Breast epithelium (tissue), 2 donors: ENCODE data around the gene ANKRD36.

GRCh38 chr2:96394254-96394961, 58.8 kb downstream of the NCAPH start:
- PRO-cap: no peak
- RAMPAGE, long total RNA, 2 experiments: no peak in any of the 2 experiments

DNA sequence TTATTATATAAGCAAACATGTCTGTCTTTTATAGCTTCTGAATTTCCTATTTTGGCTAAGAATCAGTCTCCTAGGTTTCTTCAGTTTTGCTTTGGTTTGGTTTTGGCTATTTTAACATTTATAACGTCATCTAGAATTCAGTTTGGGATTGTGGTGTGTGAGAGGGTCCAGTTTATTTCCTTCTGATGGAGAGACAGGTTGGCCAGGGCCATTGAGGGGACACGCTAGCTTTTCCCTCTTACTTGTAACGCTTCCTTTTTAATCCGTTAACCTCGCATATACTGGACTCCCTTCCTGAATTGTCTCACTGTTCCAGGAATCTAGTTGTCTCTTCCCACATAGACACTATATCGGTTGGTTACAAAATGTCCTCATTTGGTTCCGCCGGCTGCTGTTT, 35.2 kb downstream of the NEURL3 start:
- PRO-cap: no peak
- RAMPAGE, long total RNA, 2 experiments: no peak in any of the 2 experiments

DNA sequence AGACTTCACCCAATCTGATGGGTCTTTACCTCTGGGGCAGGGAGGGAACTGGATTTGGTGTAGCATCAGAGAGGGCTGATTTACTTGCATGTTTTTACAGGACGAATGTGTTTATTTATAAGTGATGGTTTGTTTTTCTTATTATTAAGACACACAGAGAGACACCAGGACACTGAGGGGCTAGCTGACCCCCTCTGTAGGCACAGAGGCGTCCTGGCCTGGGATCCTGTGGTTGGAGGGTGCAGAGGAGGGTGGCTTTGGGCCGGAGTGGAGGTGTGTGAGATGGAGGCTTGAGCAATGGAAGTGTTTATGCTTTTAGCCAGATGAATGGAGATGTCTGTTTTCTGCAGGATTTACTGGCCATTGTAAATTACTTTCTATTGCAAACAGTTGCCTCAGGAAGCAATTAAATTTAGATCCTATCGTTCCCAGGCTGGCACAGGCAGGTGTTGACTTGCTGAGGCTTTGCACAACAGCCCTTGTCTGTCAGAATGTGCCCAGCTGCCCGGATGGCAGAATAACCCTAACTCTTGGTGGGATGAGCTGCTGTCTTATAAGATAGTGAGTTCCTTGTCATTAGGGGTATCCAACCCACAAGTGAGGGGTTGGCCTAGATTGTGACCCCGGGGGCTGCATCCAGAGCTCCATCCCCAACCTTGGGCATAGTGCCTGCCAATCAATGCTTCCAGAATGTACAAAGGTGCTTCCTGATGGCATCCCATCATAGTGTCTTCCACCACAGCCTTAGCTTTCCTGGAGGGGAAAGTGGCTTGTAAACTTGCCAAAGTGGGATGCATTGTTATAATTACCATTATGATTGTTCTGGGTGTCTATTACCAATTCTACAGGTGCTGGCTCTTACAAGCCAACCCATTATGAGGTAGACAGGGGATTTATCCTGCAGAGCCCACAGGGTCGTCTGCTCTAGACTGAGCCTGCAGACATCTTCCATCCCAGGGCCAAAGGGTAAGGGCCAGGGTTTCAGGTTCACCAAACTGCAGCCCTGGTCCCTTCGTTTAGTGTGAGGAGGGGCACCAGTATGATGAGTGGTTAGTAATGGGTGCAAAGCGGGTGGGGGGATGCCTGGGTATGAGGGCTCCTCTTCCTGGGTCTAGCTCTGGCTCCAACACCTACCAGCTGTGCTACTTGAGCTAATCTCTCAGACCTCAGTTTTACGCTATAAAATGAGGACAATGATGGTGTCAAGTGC, 1.6 kb upstream of the ARID5A start:
- PRO-cap: no peak
- RAMPAGE, long total RNA, 2 experiments: no peak in any of the 2 experiments

DNA sequence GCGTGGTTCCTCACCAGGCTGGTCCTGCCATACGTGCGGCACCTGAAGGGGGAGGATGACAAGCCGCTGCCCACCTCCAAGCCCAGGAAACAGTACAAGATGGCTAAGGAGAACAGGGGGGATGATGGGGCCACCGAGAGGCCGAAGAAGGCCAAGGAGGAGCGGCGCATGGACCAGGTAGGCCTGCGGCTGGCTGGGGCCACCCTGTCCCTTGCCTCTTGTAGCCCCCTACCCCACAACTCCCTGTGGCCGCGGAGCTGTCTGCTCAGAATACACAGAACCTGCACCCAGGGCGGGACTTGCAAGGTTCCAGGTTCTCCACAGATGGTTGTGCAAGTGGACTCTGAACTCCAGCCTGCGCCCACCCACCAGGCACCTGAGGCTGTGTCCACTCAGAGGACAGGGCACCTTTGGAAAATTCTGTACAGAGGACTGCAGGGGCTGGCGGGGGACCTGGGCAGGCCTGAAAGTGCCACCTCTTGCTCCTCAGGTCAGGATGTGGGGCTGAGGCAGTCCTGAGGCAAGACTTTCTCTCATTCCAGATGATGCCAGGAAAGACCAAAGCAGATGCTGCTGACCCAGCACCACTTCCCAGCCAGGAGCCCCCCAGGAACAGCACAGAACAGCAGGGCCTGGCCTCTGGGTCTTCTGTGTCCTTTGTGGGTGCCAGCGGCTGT, 14.1 kb downstream of the ARID5A start:
- PRO-cap: no peak
- RAMPAGE, long total RNA, 2 experiments: no peak in any of the 2 experiments

DNA sequence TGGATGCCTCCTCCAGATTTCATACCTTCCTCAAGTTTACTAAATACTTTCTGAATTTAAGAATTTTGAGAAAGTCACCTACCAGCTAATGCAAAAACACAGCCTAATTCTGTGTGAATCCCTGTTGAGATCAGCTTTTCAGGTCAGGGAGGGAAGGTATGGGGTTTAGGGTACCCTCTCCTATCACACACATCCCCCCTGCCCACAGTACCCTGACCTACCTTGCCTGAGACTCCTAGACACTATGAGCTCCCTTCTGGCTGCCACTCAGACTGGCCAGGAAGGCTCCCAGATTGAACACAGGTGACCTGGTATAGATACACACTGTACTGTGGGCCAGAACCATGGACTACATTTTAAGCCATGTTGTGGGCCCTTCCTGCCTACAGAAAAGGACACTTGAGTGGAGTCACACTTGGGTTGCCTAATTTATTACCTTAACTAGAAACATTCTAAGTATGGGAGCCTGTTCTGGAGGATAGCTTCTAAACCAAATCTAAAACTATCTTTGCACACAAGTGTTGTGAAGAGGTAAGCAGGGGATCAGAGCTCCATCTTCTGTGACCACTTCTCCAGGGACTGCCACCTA, 44.2 kb downstream of the KANSL3 start:
- PRO-cap: no peak
- RAMPAGE, long total RNA, 2 experiments: no peak in any of the 2 experiments

DNA sequence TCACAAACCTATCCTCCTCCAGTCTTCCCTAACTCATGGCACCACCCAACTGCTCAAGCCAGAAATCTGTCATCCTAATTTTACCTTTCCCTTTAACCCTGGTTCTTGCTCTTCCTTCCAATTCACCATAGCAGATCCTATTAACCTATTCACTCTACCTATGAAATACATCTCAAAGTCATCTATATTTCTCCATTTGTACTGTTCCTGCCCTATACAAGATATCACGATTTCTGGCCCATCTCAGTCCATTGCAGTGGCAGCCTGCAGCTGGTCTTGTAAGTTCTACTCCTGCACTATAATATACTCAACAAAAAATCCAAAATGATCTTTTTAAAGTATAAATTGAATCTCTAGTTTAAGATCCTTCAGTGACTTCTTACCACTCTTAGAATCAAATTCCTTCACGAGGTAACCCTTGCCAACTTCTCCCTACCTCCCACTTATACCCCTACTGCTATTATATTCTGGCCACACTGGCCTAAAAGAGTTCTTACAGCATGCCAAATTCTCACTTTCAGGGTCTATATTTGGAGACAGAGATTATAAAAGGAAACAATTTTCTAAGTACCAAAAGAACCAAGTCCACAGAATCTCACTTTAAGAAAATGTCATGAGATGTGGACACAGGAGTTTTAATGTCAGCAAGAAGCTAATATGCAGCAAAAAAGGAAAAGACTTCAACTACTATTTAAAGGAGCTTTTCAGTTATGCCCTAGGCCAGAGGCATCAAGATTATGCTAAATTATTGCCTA, 3.1 kb downstream of the KANSL3 start:
- PRO-cap: no peak
- RAMPAGE, long total RNA, 2 experiments: no peak in any of the 2 experiments

DNA sequence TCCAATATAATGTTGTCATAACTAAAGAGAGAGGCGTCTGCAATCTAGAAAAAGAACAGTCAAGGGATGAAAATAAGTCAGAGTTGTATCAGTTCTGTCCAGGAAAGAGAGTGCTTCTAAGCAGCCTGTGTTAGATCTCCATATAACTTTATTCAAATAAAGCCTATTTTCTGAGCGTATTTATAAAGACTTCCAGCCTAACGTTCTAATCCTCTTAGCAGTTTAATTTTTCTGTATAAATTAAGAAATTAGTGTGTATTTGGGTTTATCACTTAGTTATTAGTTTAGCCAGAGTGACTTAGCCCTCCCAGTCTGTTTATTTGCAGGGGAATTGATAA, 7.4 kb upstream of the LMAN2L start:
- PRO-cap: no peak
- RAMPAGE, long total RNA, 2 experiments: no peak in any of the 2 experiments

GRCh38 chr2:96792655-96793222, 23.3 kb upstream of the CNNM3 start:
- PRO-cap: no peak
- RAMPAGE, long total RNA, 2 experiments: no peak in any of the 2 experiments

- PRO-cap: no peak
- RAMPAGE, long total RNA, 2 experiments: no peak in any of the 2 experiments
Measured at GRCh38 chr2:96828525-96829270, 12.6 kb downstream of the CNNM3 start.

GRCh38 chr2:96863251-96863738, 5.5 kb upstream of the ANKRD39 start:
- PRO-cap: no peak
- RAMPAGE, long total RNA, 2 experiments: no peak in any of the 2 experiments

GRCh38 chr2:96913247-96913823, 43.5 kb upstream of the SEMA4C start:
- PRO-cap: no peak
- RAMPAGE, long total RNA, 2 experiments: no peak in any of the 2 experiments

- PRO-cap: bidirectional peak, plus-strand start at chr2:97113607, minus-strand start at chr2:97113377
- RAMPAGE, long total RNA, 2 experiments: no peak in any of the 2 experiments
Measured at GRCh38 chr2:97112962-97114093, at the start of gene ANKRD36. TSS of gene ANKRD36 (plus strand) at chr2:97113153.

DNA sequence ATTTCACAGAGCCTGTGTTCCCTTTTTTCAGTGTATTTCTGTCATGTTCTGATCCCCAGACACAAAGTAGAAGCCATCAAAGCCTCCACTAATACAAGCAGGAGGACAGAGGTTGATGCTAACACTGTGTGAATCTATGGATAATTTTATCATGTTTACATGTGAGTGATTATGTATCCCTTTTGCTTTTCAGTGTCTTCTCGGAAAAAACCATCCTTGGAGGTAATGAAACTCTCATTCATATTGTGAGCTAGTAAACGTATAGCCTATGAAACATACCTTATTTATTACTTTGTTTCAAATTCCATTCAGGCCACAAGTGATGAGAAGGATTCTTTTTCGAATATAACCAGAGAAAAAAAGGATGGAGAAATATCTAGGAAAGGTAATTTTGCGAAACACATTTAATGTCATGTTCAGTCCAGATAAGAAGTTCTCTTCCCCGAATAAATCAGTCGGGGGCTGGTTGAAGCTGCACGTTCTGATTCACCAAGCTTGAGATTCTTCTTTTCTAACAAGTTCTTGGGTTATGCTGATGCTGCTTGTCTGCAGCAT, 87.3 kb downstream of the ANKRD36 start:
- PRO-cap: no peak
- RAMPAGE, long total RNA, 2 experiments: no peak in any of the 2 experiments

DNA sequence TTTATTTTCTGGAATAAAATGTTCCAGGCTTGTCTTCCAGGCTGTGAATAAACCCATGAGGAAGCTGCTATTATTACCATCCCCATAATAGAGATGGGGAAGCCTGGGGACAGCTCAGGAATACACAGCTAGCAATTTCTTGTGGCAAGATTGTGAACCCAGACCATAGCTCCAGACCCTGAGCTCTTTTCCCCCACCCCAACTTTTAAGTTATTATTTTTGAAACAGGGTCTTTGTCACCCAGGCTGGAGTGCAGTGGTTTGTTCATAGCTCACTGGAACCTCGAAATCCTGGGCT, 6.0 kb downstream of the COX5B start:
- PRO-cap: no peak
- RAMPAGE, long total RNA, 2 experiments: no peak in any of the 2 experiments

DNA sequence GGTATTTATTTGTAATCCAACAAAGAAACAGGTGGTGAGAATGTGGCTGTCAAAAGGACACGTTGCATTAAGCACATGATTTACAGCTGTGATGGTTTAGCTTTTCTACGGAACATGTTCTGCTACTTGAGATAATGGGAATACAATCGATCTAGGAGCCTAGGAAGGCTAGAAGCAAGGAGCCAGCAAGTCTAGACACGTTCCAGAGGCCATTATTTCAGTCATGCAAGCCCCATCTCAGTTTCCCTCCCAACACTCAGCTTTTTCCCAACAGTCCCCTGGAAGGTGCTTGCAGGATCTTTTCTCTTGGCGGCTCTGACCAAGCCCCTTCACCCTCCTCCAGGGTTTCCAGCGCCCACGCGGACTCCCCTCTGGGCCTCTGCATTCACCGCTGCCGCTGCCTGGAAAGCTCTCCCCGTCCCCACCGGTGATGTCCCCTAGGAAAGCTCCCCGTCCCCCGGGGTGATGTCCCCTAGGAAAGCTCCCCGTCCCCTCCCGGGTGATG, 27.7 kb downstream of the ZAP70 start:
- PRO-cap: no peak
- RAMPAGE, long total RNA, 2 experiments: no peak in any of the 2 experiments

GRCh38 chr2:97796686-97797602, 83.6 kb downstream of the ZAP70 start:
- PRO-cap: no peak
- RAMPAGE, long total RNA, 2 experiments: no peak in any of the 2 experiments

GRCh38 chr2:97854386-97855316, 141.1 kb downstream of the TMEM131 start:
- PRO-cap: no peak
- RAMPAGE, long total RNA, 2 experiments: no peak in any of the 2 experiments

GRCh38 chr2:97994723-97995759, 707 bp downstream of the TMEM131 start:
- PRO-cap: unidirectional peak, plus-strand start at chr2:97995259
- RAMPAGE, long total RNA, 2 experiments: no peak in any of the 2 experiments

- PRO-cap: no peak
- RAMPAGE, long total RNA, 2 experiments: no peak in any of the 2 experiments
Measured at GRCh38 chr2:98133987-98134658, 47.2 kb downstream of the VWA3B start.

DNA sequence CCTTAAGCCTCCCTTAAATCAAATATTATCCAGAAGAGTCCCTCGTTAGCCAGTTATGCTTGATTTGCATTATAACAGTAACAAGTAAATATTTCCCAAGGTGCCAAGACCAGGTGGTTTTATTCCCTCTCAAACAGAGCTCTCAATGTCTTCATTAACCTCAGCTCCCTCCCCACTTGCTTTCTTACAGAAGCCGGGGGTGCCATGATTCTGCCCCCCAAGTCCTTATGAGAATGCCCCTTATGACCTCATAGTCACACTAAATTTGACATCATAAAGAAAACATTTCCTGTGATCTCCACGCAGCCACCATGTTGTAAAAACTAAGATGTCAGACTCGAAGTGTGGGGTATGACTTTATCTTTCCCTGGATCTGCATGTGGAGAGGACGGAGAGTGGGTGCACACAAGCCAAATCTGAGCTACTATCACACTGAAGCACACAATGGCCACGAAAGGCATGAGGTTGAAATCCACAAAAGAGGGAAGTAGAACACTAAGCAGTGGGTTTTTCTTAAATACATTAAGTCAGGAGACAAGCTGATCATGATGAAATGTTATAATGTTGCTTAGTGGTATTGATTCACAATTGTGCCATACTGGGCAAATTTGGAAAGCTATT, 101.0 kb upstream of the CNGA3 start:
- PRO-cap: no peak
- RAMPAGE, long total RNA, 2 experiments: no peak in any of the 2 experiments